Neural crest cell (in vitro differentiated cells): Measurements from ENCODE around the genes CTBP2, MMP21 and NPS.

GRCh38 chr10:125023276-125023870, 4.5 kb downstream of the CTBP2 start:
- PRO-cap = no peak

GRCh38 chr10:125027791-125028460, at the start of gene CTBP2:
Gene CTBP2, minus strand, starts transcription at chr10:125028071.
- PRO-cap = no peak

GRCh38 chr10:125037234-125037514, 9.3 kb upstream of the CTBP2 start:
- PRO-cap = no peak

GRCh38 chr10:125047857-125048571, 20.1 kb upstream of the CTBP2 start:
- PRO-cap = no peak

DNA sequence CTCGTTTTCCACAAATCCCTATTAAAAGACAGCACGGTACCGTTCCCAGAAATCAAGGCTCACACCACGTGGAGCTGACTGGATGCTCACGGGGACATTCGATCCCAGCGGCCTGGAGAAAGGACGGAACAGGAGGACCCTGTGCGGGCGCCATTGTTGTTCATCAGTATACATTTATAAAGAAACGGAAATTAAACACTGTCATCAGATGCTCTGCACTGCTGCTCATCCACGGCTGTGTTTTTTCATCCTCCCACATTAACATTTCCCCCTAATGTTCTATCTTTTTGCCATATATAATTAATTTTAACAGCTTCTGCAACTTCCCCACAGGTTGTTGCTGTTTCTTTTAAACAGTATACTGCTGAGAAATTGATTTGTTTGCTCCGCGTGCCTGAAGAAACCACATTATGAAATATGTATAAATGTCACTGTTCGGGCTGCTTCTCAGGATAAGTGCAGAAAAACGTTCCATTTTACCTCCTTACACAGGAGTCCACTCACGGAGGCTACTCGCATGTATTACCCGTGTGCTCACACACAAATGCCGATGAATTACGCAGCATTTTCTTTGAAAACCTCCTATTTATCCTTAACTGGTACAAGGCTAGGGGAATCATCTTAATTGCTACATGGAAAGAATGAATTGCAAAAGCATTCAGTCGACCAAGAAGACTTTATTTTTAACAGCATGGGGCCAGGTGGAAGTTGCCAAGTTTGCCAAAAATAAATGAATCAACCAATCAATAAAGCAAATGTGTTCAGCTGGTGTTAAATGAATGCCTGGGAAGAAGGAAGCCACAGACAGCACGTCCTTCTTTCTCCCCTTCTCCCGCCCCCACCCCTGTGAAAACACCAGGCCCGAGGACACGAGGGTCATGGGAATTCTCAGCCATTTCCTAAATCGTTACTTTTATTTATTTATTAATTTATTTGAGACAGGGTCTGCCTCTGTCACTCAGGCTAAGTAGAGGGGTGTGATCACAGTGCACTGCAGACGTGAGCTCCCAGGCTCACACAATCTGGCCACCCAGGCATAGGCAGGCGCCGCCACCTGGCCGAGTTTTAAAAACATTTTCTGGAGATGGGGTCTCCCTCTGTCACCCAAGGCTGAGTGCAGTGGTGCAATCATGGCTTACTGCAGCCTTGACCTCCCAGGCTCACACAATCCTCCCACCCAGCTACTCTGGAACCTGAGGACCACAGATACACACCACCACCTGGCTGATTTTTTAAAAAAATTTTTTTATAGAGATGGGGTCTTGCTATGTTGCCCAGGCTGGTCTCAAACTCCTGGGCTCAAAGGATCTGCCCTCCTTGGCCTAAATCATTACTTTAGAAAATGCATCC, 76.7 kb upstream of the CTBP2 start:
- PRO-cap = no peak

GRCh38 chr10:125116424-125117375, 88.8 kb upstream of the CTBP2 start:
- PRO-cap = no peak

DNA sequence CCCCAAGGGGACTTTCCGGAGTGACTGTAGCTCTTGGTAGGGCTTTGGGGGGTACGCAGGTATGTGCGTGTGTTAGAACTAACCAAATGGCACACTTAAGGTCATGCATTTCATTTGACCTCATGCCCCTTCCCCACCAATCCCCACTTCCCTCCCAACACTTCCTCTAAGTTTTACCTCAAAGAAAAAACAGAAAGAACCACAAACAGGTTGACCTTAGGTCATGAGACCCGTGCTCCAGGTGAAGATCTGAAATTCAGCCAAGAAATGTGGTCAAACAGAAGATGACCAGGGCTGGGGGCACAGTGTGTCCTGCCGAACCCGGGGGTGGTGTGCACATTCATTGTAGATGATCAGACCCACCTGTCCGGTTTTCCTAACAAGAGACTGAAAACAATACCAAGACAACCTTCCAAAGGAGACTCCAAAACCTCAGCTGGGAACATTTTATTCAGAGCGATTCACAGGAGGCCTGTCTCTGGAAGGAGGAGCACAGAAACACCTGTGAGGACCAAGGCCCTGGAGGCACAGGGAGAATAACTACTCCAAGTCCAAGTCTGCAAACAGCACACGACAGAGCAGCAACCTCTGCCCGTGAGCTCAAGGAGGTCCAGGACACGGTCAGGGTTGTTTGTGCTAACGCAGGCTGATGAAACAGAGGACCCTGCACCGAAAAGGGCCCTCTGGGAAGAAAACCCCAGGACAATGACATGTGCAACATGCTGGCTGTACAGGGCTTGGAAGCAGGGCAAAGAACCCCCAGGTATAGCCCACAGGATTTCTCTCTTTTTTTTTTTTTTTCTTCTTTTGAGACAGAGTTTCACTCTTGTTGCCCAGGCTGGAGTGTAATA, 101.6 kb upstream of the CTBP2 start:
- PRO-cap = no peak

- PRO-cap = no peak
Measured at GRCh38 chr10:125132895-125133478, 105.1 kb upstream of the CTBP2 start.

DNA sequence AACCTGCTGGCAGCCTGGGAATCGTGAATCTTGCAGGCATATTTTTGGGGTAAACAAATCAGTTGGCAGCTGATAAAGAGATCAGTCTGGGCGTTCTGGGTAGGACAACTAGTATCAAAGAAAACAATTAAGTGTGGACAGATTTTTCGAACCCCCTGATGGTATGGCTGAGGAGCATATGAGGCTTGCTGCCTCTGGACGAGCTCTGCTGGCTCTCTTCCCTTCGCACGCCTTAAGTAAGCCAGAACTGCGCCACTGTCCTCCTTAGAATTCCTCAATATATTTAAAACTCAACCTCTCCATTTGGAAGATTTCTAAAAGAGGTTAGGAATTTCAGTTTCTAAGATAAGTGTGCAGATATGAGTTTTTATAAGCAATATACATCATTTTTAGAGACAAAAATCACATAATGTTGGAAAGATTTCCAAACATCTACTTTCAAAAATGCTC, 9.3 kb upstream of the EDRF1 start:
- PRO-cap = no peak

GRCh38 chr10:125775569-125776118, at the start of gene MMP21:
Gene MMP21, minus strand, starts transcription at chr10:125775821.
- PRO-cap = no peak

GRCh38 chr10:125902927-125903320, 6.6 kb downstream of the FANK1 start:
- PRO-cap = no peak

- PRO-cap = no peak
Measured at GRCh38 chr10:126225408-126225936, 162.8 kb downstream of the ADAM12 start.

GRCh38 chr10:126670922-126671488, 512 bp upstream of the C10orf90 start:
- PRO-cap = no peak

DNA sequence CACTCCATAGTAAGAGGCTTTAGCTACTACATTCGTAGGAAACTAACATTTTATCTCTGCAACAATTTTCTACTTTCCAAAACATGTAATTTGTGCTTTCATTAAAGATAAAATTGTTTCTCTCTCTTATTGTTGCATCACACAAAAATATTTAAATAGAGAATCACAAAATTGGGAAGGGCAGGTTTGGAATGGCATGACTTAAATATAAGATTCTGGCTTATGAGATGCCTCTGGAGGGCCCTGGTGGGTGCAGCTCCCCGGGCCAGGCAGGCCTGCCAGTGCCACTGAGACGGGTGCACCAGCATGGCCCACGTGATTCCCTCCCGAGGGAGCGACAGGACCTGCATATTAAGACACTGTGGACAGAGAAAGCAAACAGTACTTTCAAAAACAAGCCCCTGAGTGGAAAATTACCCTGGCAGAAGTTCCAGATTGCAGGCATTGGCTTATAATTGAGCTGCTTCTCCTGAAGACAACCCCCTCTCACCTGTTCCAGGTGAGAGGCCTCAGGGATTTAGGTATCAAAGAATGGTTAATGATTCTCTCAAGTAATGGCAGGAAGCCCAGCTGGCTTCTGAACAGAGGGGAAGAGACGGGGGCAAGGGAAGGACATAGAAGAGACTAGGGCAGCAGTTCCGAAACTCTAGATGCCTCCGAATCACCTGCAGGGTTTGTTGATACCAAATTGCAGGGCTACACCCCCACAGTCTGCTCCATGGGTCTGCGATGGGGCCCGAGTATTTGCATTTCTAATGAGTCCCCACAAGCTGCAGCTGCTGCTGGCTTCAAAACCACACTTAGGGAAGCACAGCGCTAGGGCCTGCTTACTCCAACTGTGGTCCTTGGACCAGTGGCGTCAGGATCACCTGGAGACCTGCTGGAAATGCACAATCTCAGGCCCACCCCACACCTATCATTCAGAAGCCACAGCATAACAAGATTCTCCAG, 66.0 kb upstream of the DOCK1 start:
- PRO-cap = no peak

DNA sequence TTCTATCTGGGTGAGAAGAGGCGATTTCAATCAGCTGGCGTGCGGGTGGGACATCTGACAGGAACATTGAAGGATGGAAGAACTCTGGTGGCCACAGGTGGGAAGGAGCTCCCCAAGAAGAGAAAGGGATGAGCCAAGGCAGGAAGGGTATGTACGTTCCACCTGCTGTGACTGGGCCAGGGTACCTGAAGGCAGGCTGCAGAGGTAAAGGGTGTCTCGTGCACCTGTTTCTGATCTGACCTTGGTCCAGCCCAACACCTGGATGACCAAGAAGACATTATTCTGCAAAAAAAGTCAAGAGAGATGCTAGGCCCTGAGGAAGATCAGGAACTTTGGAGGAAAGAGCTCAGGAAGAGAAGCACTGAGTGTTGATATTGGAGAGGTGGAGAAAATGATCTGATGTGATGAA, 38.3 kb upstream of the DOCK1 start:
- PRO-cap = no peak

- PRO-cap = no peak
Measured at GRCh38 chr10:126929078-126929777, 24.0 kb downstream of the DOCK1 start.

GRCh38 chr10:127195444-127195771, 983 bp downstream of the INSYN2A start:
- PRO-cap = no peak

DNA sequence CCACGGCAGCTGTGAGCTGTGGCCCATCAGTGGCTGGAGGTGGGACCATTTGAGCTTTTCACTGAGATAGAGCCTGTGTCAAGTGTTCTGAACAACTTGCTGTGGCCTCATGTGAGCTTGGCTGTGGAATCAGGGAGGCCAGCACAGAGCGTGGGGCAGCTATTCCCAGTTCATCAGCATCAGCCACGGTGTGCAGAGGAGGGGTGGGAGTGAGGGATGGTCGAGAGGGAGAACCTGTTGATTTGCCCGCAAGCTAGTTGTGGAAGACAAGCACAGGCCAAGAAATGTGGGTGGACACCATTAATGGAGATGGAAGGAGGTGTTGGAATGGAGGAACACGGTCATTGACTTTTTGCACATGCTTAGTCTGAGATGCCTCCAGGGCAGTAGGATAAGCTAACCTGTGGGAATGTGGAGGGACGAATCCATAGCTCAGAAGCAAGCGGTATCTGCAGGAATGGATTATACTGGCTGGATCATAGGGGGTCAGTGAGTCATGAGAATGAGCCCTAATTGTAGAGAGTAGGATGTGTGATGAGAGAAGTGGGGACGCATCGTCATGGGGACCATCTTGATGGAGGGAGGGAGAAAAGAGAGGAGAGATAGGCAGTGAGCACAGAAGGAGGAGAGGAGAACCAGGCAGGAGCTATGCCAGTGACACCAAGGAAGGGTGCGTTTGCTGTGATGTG, 100.6 kb upstream of the INSYN2A start:
- PRO-cap = no peak

DNA sequence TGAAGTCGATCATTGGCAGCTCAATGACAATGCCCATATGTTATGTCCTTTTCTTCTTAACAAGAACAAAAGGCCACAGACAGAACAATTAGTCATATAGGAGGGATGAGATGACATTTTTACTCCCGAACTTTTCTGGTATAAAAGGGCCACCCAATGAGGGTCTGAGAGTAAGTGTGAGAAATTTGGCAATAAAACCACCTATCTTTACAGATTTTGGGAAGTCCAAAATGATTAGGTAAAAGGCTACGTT, at the start of gene NPS:
Gene NPS (plus strand): TSS at position 171 of the 253 bp plus-strand sequence.
- PRO-cap = no peak

- PRO-cap = no peak
Measured at GRCh38 chr10:127753320-127753696, 16.3 kb downstream of the FOXI2 start.